Tibial nerve (tissue), 3 donors: Measurements from ENCODE around the gene FAM174B.

GRCh38 chr15:92616488-92616955 lies 39.1 kb downstream of the FAM174B start:
- PRO-cap: no peak
- RAMPAGE, long total RNA, 3 experiments: no peak in any of the 3 experiments

- PRO-cap: no peak
- RAMPAGE, long total RNA, 3 experiments: no peak in any of the 3 experiments
Observed at GRCh38 chr15:92645270-92646224, 10.0 kb downstream of the FAM174B start.

GRCh38 chr15:92654935-92656045 lies at the start of gene FAM174B:
FAM174B (minus strand) TSS chr15:92655775.
- PRO-cap: unidirectional peak, plus-strand start at chr15:92655676; unidirectional peak, minus-strand start at chr15:92655749
- RAMPAGE, long total RNA, 3 experiments: no peak in any of the 3 experiments

DNA sequence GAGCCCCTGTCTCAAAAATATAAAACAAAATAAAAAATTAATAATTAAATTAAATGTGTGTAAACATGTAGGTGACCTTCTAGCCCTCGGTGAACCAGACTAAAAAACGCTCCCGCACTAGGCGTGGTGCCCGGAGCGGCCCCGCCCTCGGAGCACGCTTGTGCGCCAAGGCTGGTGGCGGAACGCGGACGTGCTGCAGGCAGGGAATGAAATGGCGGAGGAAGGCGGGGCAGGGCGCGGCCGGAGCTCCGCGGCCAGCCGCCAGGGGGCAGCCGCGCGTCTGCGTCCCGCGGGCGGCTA lies 91.2 kb upstream of the CHD2 start:
- PRO-cap: bidirectional peak, plus-strand start outside the sequence, minus-strand start at position 96 of the sequence
- RAMPAGE, long total RNA, 3 experiments: no peak in any of the 3 experiments

DNA sequence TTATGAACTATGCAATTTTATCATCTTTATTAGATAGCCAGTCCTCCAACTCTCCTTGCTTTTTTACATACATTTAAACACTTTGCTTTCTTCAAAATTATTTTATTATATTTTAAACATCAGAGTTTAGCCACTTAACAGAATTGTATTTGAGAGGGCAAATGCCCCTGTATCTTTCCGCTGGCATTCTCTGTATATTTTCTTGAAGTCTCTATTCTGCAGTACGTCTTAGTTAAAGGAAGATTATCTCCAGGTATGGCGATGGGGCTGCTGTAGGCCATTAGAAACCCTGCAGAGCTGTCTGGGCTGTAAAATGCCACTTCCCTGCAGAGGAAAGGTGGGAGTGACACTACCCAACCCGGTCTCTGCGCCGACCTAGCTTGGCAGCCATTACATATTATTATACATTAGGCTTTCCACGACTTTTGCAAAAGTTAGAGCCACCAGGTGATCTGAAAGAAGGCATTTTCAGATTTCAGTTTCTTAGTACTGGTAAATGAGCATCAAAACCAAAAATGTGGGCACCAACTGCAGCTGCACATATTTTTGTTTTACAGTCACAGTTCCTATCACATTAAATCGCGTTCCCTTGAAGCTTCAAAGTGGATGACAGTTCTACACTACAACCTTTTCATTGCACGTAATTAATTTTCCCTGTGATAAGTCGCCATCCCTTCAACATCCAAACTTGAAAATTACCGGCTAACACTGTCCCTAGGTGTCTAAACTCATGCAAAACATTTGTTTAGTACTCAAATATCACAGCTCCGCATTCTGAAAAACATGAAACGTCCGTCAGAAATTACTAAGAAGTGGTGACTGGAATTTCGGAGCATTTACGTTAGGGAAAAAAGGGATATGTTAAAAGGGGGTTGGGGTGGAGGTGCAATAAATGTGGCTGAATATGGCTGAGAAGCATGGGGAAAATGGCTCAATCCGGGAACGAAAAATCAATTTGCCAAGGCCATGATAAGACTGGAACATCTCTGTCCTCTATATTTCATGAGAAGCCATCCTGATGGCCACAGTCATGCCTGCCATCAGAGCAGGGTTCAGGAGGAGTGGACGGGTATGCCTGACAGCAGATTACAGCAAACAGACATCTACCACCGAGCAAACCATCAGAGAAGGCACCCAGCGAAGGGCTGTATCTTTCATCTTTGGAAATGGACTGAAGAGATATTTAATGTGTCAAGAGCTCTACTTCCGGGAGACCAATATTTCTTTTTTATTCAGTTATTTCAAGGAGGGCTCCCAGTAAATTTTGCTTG lies 81.3 kb upstream of the CHD2 start:
- PRO-cap: no peak
- RAMPAGE, long total RNA, 3 experiments: no peak in any of the 3 experiments

DNA sequence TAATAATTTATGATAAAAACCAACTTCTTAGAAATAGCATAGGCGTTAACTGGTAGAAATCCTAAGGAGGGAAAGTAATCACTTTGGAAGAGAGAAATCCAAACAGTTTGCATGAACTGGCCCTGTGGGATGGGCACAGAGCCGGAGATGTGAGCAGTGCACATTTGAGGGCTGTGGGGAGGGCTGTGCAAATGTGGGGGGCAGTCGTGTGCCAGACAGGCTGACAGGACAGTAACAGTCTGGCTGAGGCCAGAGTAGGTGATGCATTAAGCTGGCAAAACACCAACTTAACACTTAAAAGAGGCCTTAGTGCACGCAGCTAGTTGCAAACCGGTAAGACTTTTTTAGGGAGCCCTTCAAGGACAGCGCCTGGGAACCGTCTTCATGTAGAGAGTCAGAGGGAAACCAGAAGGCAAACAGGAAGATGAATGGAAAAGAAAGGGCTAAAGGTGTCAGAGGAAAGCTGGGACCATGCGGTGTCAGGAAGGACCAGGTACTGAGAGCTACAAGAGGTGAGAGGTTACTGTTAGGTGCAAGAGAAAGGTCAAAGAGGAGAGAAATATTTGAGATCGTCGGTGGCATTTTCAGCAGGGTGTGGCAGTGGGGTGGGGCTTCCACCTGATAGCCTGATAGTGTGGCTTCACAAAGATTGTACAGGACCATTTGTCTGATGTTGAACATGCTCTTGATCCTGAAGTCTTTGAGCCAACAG lies 30.1 kb upstream of the CHD2 start:
- PRO-cap: no peak
- RAMPAGE, long total RNA, 3 experiments: no peak in any of the 3 experiments

- PRO-cap: no peak
- RAMPAGE, long total RNA, 3 experiments: no peak in any of the 3 experiments
Observed at GRCh38 chr15:92881023-92881726, 18.9 kb upstream of the CHD2 start.

GRCh38 chr15:92891656-92892546 lies 8.2 kb upstream of the CHD2 start:
- PRO-cap: no peak
- RAMPAGE, long total RNA, 3 experiments: no peak in any of the 3 experiments

- PRO-cap: no peak
- RAMPAGE, long total RNA, 3 experiments: start-site peak on the plus strand in 1 of 3 experiments, at chr15:92901237-92901243 at its widest, 26 reads per replicate
Observed at GRCh38 chr15:92900945-92901522, 910 bp downstream of the CHD2 start.

GRCh38 chr15:92902533-92903603 lies 2.7 kb downstream of the CHD2 start:
- PRO-cap: no peak
- RAMPAGE, long total RNA, 3 experiments: no peak in any of the 3 experiments

- PRO-cap: no peak
- RAMPAGE, long total RNA, 3 experiments: no peak in any of the 3 experiments
Observed at GRCh38 chr15:92910346-92911169, 10.4 kb downstream of the CHD2 start.

DNA sequence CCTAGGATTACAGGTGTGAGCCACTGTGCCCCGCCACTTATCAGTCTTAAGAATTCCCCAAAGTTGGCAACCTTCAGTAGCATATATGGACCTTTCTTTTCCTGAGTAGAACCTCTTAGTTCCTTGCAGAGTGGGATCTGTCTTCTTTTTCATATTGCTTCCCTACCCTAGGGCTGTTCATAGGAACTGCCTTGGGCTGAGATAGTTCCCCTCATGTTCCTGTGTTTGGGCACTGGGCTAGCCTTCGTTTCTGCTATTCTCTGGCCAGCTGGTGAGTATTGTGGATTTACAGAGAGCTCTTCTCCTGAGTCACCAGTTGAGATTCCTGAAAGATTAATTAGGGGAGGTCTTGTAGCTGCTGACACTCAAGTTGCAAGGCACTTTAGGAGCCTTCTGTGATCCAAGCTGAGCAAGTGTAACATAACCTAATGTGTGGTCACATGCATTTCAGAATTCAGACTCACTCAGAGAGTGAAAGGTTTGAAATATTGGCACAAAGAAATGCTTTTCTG lies 30.6 kb downstream of the CHD2 start:
- PRO-cap: no peak
- RAMPAGE, long total RNA, 3 experiments: no peak in any of the 3 experiments

- PRO-cap: no peak
- RAMPAGE, long total RNA, 3 experiments: start-site peak on the plus strand in 1 of 3 experiments, at chr15:92937526-92937579 at its widest, 76 reads per replicate
Observed at GRCh38 chr15:92937433-92937667, 37.2 kb downstream of the CHD2 start.

DNA sequence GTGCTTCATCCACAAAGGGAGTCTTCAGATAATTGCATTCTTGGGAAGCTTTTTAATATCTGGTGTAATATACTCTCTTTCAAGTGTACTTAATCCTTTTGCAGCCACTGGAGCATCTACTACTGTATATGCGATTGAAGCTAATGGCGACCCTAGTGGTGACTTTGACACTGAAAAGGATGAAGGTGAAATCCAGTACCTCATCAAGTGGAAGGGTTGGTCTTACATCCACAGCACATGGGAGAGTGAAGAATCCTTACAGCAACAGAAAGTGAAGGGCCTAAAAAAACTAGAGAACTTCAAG lies 42.6 kb downstream of the CHD2 start:
- PRO-cap: no peak
- RAMPAGE, long total RNA, 3 experiments: start-site peak on the plus strand in 1 of 3 experiments, centred at position 130 of the sequence, 20 reads per replicate

DNA sequence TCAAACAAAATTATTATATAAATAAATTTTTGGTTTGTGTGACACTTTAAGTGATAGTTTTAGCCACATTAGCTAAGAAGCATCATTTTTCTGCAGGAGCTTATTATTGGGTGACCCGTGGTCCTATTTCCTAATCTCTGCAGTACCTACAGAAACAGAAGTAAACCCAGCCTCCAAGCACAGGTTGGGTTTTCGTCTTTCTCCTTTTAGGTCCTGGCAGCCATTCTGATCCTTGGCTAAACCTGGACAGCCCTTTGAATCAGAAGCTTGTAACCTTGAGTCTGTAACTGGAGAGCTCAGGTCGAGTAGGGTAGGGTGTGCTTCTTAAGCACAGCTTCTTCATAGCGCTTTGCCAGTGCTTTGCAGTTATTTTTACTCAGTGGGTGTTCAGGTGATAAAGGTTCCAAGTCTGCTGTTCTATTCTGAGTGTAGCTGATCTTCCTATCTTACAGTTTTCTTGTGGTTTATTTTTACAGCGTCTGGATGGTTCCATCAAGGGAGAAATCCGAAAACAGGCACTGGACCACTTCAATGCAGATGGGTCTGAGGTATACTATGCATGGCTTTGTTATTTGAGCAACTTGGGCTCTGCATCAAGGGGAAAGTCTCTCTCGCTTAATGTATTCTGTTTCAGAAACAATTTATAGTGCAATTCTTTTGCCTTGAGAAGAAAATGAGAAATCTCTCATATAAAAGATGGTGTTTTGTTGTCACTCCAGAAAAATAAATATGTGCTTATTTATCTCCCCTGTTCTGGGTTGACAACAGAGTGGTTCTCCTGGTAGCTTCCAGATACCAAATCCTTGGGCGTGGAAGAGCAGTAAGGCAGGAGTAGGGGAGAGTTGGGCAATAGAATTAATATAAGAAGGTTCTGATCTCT lies 74.5 kb downstream of the CHD2 start:
- PRO-cap: no peak
- RAMPAGE, long total RNA, 3 experiments: no peak in any of the 3 experiments

DNA sequence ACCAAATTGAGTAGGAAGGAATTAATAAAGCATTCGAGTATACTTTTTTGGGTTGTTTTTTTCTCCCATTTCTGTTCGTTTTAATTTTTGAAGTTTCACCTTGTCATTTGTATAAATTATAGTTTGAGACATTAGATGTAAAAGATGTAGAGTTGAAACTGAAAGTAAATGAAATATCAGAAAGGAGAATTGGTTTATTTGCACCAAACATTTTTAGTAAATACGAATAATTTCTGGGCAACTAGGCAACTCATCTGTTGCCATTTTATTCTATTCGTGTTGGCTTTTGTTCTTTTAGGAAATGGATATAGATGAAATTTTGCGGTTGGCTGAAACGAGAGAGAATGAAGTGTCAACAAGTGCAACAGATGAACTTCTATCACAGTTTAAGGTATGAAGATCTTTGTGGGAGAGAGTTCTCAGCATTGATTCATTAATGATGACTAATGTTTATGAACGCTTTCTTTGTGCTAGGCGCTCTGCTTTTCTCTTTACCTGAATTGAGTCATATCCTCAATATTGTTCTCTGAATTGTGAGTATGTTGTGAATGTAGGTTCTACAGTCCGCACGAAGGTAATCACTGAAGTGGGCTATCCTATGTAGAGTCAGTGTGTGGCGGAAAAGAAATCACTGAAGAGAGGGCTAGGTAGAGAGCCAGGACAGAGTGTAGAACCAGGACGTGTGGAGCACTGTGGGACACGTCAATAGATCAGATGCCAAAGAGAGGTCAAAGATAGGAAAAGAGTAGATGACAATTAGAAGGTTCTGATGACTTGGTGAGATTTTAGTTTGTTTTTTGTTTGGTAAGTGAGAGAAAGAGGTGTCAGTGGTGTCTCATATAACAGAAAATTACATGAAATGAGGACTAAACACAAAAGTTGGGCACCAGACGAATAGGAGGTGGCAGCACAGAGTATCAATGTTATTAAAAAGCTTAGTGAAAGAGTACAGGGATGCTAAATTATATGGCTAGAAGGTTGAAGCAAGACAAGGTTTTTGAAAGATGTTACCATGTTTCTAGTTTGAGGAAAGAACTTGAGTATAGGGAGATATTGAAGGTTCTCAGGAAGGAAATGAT lies 81.3 kb downstream of the CHD2 start:
- PRO-cap: no peak
- RAMPAGE, long total RNA, 3 experiments: start-site peak on the plus strand in 1 of 3 experiments, centred at position 537 of the sequence, 25 reads per replicate

DNA sequence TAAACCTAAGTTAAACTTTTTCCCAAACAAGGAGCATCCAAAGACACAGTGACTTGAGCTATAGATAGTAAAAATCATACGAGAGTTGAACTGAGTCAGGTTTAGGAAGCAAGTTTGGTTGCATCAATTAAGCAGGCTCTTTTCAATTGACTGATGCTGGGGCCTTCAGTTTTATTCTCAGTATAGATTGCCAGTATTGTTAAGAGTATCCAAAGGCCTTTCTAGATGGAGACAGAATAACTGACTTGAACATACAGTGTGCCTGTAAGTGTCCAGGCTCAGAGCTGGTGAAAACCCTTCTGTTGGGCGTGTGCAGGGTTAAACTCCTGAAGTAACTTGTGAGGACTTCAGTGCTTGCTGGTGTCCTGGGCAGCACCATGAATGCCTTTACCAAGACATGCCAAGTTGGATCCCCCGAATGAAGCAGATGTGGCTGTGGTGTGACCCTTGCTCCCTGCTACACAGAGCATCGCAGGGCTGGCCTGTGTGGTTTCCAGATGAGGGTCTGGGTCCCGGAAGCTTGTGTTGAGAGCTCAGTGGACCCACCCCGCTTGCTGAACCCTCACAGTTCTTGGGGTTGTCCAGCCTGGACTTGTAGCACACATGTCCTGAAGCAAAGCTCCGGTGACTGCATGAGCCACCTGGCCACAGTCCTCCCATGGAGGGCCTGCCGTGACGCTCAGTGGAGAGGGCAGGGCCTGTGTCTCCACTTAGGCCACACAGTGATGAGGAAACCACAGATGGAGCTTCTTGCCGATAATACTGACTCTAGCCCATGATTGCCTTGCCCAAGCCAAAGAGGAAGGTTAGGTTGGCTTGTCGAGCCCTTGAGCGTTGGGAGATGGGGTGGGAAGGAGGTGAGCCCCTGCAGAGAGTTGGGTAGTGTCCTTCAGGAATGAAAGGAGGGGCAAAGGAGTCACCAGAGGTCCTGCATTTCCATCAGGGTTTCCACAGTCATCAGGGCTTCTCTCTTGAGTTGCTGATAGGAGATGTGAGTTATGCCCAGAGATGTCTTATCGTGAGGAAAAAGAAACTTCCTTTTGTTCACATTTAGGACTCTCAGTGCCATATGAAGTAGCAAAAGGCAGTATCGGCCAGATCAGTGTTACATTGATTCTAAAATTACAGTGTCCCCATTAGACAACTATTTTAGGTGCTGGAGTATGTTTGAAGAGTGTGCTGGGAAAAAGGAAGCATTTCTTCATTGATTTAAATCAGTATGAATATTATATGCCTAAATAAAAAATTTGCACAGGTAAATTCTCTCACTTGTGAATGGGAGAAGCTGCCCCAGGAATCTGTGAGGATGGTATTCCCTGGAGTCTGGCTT lies 62.6 kb downstream of the RGMA start:
- PRO-cap: no peak
- RAMPAGE, long total RNA, 3 experiments: no peak in any of the 3 experiments

DNA sequence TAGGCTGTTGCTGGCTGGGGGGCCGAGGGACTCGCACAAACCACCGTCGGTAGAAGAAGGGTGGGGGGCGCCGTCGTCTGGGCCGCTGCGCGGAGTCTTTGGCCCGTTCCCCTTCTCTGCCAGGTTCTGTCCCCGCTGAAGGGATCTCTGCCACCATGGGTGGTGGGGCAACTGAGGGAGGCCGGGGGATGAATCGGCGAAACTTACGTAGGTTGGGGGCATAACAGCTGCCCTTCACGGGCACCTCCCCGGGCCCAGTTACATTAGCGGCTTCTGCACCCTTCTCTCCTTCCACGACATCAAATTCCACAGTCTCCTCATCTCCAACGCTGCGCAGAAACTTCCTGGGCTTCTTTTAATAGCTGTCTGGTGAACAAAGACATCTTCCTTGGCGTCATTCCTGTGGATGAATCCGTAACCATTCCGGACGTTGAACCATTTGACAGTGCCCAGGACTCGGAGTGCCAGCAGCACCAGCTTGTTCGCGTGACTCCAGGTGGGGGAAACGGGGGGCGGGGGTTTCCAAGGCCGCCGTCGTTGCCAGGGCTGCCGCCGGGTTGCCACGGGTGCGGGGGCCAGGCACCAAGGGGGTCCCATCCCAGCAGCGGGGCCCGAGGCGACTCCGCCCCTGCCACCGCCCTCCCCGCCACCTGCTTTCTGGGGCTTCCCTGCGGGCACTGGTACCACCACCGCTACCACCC lies 23.0 kb downstream of the RGMA start:
- PRO-cap: no peak
- RAMPAGE, long total RNA, 3 experiments: no peak in any of the 3 experiments

- PRO-cap: unidirectional peak, plus-strand start at chr15:93088601
- RAMPAGE, long total RNA, 3 experiments: no peak in any of the 3 experiments
Observed at GRCh38 chr15:93088302-93088731, 694 bp downstream of the RGMA start.

GRCh38 chr15:93554690-93555049 lies 465.7 kb upstream of the RGMA start:
- PRO-cap: no peak
- RAMPAGE, long total RNA, 3 experiments: no peak in any of the 3 experiments